Vagina (tissue), 1 donor: ENCODE measurements around the genes TNFAIP6 and FMNL2.

DNA sequence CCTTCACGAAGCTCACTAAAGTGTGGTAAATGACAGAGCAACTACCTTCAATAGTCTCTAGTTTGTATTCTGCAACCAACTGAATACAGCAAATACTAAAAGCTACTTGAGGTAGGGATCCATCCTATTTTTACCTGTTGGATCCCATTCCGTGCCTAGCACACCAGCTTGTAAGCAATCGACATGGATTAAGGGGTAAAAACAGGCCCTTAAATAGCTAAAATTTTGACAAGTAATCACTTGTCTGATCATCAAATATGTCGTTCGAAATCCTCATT is 1.5 kb upstream of the ACVR2A start:
- PRO-cap, result no peak
- RAMPAGE, long total RNA, result no peak

DNA sequence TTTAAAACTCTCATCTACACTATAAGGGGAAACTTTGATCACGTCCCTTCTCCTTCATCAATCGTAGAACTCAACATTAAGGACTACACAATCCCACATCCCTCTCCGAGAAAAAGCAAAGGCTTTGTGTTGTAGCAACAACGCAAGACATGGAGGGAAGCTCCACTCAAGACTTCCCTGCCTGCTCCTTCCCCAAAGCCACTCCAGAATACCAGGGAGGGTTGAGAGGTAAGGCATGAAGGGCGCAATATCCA is 653 bp downstream of the ORC4 start:
- PRO-cap, result no peak
- RAMPAGE, long total RNA, result no peak

DNA sequence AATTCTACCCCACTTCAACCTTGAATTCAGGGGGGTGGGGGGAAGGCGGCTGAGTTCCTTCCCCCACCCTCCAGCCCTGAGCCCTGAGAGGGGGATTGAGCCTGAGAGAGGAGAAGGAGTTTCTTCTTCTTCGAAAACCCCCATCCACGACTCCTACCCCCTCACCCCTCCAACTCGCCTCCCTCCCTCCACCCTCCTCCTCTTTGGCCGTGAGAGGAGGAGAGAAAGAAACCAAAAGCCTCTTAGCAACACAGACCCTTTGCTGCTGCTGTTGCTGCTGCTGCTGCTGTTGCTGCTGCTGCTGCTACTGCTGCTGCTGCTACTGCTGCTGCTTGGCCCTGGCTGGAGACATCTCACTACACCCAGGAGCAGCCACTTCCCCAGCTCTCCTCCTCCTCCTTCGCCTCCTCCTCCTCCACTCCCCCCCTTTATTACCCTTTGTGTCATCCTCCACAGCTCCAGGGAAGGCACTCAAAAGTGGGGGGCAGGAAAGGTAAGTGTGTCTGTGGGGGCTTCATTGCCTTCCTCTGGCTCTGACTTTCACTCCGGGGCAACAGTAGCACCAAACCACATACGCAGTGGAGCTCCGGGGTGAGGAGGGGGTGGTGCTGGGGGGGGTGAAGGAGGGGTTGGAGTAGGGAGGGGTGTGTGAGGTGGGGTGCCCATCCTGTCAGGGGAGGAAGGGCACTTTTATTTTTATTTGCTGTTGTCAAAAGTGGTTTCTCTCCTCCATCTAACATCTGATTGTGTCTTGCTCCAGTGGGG is 483 bp downstream of the MBD5 start:
- PRO-cap, result unidirectional peak, plus-strand start at position 253 of the sequence; unidirectional peak, minus-strand start at position 402 of the sequence
- RAMPAGE, long total RNA, result start-site peak on the minus strand centred at position 396 of the sequence, 64 bp wide, 26 reads

- PRO-cap, result no peak
- RAMPAGE, long total RNA, result no peak
Measured at GRCh38 chr2:148022797-148023368, 2.0 kb downstream of the MBD5 start.

GRCh38 chr2:148705933-148706756 is 61.6 kb downstream of the EPC2 start:
- PRO-cap, result no peak
- RAMPAGE, long total RNA, result no peak

- PRO-cap, result no peak
- RAMPAGE, long total RNA, result start-site peak on the plus strand at chr2:149111547-149111598, 5 reads
Measured at GRCh38 chr2:149111323-149111965, 72.9 kb downstream of the LYPD6B start.

GRCh38 chr2:149166955-149167491 is 128.5 kb downstream of the LYPD6B start:
- PRO-cap, result no peak
- RAMPAGE, long total RNA, result no peak

GRCh38 chr2:149169481-149170088 is 131.1 kb downstream of the LYPD6B start:
- PRO-cap, result no peak
- RAMPAGE, long total RNA, result no peak

GRCh38 chr2:150319548-150319924 is 167.9 kb downstream of the RND3 start:
- PRO-cap, result no peak
- RAMPAGE, long total RNA, result no peak

DNA sequence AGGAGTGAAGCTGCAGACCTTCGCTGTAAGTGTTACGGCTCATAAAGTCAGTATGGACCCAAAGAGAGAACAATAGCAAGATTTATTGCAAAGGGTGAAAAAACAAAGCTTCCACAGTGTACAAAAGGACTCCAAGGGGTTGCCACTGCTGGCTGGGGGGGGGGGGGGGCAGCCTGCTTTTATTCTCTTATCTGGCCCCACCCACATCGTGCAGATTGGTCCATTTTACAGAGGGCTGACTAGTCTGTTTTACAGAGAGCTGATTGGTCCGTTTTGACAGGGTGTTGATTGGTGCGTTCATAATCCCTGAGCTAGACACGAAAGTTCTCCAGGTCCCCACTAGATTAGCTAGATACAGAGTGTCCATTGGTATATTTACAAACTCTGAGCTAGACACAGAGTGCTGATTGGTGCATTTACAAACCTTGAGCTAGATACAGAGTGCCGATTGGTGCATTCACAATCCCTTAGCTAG is 54.1 kb upstream of the RND3 start:
- PRO-cap, result no peak
- RAMPAGE, long total RNA, result no peak

- PRO-cap, result unidirectional peak, plus-strand start at chr2:151357592
- RAMPAGE, long total RNA, result start-site peak on the plus strand at chr2:151357592-151357596, 23 reads
Measured at GRCh38 chr2:151357315-151357758, at the start of gene TNFAIP6. Gene TNFAIP6, plus strand, starts transcription at chr2:151357592.

GRCh38 chr2:151810261-151811028 is 17.8 kb downstream of the ARL5A start:
- PRO-cap, result no peak
- RAMPAGE, long total RNA, result start-site peak on the minus strand at chr2:151810620-151810662, 20 reads

- PRO-cap, result no peak
- RAMPAGE, long total RNA, result no peak
Measured at GRCh38 chr2:152099235-152099920, 534 bp upstream of the CACNB4 start.

DNA sequence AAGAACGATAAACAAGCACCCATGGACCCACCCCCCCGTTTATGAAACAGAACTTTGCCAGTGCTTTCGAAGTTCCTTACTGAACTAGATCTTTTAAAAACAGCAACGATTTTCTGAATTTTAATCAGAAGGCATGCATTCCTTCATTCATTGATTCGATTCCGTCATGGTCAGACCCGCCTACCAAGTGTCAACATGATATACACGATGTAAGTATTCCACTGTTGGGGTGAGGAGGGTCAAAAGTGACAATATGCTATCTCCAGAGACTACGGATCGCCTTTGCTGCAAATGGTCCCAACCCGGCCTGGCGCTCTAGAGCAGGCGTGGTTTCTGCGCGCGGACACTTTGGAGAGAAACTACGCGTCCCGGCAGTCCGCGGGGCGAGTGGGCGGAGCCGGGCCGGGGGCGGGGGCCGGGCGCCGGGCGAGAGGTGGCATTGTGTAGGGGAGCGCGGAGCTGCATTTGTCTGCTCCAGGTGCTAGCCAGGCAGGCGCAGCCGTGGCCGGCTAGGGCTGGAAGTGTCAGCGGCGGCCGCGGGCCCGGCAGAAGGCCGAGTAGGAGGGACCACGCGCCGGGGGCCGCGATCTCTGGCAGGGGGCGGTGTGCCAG is at the start of gene FMNL2:
Gene FMNL2 (plus strand): TSS at position 468 of the 612 bp plus-strand sequence.
- PRO-cap, result bidirectional peak, plus-strand start at position 468 of the sequence, minus-strand start at position 309 of the sequence
- RAMPAGE, long total RNA, result start-site peak on the plus strand centred at position 449 of the sequence, 48 bp wide, 85 reads

GRCh38 chr2:152378538-152379308 is 43.7 kb downstream of the FMNL2 start:
- PRO-cap, result no peak
- RAMPAGE, long total RNA, result start-site peak on the plus strand at chr2:152378733-152378811, 9 reads

- PRO-cap, result no peak
- RAMPAGE, long total RNA, result no peak
Measured at GRCh38 chr2:152394916-152395436, 60.0 kb downstream of the FMNL2 start.

DNA sequence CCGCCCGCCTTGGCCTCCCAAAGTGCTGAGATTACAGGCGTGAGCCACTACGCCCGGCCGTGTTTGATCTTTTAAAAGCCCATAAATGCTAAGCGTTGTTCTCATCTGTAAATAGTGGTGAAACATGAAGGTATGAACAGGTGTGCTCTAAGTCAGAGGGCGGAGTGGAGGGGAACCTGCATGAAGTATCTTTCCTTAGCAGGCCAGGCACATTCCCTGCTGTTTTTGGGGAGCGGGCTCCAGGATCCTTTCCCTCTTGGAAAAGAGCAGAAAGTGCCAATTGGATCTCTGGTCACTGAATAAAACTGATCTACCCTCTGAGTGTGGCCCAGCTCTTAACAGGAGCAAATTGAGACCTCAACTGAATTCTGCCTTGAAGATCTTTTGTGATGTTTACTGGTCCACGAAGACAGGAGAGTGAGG is 67.2 kb downstream of the FMNL2 start:
- PRO-cap, result no peak
- RAMPAGE, long total RNA, result no peak

GRCh38 chr2:152443112-152443574 is 108.2 kb downstream of the FMNL2 start:
- PRO-cap, result no peak
- RAMPAGE, long total RNA, result start-site peak on the plus strand at chr2:152443281-152443365, 15 reads

GRCh38 chr2:152454580-152455720 is 120.0 kb downstream of the FMNL2 start:
- PRO-cap, result no peak
- RAMPAGE, long total RNA, result start-site peak on the plus strand at chr2:152454885-152455076, 9 reads; start-site peak on the plus strand at chr2:152455253-152455504, 6 reads

- PRO-cap, result no peak
- RAMPAGE, long total RNA, result no peak
Measured at GRCh38 chr2:152499672-152500523, 164.9 kb downstream of the FMNL2 start.